GM19239 (cell line): ENCODE measurements around the genes WBP2, TRIM47 and EVPL.

DNA sequence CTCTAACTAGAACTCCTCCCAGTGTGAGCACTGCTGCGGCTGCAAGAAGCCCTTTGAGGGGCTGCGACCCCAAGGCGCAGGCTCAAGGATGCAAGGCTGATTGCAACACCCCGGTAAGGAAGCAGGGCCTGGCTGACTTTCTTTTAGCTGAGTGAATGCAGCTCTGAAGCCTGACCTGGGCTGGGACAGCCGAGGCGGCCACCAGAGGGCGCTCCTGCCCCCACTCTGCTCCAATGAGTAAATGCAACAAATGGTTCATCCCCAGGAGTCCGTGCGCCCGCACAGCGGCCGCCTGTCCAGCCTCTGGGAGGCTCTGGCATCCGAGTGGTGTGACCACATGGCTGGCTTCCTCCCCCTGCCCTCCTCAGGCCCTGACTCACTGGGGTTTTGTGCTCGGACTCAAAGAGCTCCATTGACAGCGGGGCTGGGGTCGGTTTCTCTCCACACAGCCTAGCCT is 315 bp upstream of the SMIM5 start:
- RRBS, result no CpG with 5 or more reads among the region's 16 CpGs

DNA sequence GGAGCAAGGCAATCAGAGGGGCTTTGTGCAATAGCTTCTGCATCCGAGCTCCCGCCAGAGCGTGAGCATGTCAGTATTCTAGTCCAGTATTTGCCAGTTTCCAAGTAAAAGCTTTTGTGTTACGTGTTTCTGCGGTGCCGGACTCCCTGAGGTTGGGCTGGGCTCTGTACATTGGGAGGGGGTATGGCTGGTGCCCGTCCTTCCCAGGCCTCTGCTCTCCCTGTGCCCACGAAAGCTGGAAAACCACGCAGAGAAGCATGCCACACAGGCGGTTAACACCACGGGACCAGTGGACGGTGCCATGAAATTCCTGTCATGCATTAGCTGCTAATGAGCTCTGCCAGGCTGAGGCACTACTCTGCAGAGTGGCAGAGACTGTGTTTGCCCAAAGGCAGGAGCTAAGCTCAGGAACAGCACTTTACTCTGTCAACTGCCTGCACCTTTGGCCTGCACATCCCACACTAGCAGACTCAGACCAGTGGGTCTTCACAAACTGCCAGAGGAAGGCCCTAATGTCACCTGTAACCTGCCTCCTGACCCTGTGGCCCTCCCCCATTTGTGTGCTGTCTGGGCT is 4.7 kb upstream of the SMIM6 start:
- RRBS, result no CpG with 5 or more reads among the region's 12 CpGs

DNA sequence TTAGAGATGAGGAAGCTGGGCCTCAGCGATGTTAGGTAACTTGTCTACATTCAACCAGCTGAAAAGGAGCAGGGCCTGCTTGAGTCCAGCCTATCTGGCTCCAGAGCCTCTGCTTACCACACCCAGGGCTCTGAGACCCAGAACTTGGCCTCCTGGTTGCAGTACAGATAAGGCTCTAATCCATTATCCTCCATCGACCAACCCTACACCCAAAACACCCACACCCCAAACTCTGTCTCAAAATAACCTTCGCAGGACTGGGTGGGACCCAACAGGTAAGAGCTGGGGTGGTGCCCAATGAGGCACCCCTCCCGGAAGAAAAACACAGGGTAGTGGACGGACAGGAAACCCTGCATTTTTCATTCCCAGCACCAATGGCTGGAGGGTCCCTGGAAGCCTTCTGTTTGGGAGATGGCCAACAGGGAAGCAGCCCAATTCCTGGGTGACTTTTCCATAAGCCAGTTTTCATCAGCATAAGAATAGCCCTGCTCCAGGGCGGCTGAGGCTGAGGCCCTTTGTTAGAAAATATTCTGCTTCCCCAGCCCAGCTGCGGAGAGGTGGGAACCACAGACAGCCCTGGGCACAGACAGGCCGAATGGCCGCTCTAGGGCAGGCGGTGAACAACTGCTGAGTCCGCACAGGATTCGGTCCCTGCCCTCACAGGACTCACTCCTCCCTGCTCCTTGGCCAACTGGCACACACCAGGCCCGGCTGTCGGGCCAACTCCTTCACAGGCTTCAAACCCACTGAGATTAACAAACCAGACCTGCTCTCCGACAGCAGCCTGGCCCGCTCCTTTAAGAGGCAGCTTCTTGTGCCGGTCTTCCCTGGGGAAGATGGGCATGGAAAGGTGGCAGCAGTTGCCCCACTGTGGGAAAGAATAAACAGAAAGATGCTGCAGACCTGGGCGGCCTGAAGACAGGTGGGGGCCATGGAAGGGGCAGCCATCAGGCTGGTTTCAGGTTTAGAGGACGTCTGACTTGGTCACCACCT is 3.0 kb upstream of the SMIM6 start:
- RRBS, result no CpG with 5 or more reads among the region's 19 CpGs

GRCh38 chr17:75723768-75724769 is 2.8 kb downstream of the ITGB4 start:
- RRBS, result 85% methylated on average over 3 of the region's 24 CpGs

DNA sequence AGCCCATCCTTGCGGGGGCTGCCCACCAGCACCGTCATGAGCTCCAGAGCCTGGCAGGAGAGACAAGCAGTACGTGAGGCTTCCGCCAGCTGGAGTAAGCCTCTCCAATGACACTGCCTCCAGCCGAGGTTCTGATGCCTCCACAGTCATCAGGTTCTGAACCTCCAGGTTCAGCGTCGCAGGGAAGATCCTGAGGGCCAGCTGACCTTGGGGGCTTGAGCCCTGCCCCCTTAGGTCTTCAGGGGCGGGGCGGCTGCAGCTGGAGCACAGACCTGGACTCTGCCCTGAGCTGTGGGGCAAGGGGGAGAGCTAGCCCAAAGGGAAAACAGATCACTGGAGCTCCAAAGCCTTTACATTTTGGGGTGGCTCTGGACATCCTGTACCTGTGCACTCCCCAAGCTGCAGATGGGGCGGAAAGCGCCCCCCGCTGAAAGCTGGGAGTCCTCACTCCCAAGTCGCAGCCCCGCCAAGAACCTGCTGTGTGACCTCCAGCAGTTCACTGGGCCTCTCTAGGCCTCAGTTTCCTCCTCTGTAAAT is 887 bp downstream of the GALK1 start:
- RRBS, result no CpG with 5 or more reads among the region's 14 CpGs

DNA sequence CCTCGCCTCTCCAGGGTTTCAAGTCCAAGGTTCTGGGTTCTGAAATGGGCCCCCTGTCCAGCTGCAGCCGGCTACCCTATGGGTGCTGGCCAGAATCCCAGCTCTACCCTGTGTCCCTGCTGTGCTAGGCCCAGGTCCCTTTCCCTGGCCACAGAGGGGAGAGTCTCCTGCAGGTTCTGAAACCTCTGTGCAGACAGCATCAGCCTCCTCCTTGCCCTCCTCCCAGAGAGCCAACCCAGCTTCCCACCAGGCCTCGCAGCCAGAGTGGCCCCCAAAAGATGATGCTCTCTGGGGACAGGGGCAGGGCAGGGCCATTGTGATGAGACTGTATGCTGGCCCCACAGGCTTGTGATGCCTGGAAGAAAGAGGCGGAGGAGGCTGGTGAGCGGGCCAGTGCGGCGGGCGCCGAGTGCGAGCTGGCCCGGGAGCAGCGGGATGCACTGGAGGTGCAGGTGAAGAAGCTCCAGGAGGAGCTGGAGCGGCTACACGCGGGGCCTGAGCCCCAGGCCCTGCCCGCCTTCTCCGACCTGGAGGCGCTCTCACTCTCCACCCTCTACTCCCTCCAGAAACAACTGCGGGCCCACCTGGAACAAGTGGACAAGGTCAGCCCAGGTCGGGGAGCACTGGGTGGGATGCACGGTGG is 21.2 kb downstream of the UNC13D start:
- RRBS, result no CpG with 5 or more reads among the region's 21 CpGs

- RRBS, result no CpG with 5 or more reads among the region's 20 CpGs
Measured at GRCh38 chr17:75849154-75850013, 5.2 kb upstream of the UNC13D start.

- RRBS, result 4% methylated on average over 4 of the region's 33 CpGs
Measured at GRCh38 chr17:75854897-75855622, at the start of gene WBP2. Gene WBP2 (minus strand): TSS chr17:75855335.

GRCh38 chr17:75873524-75874033 is 4.8 kb downstream of the TRIM47 start:
- RRBS, result no CpG with 5 or more reads among the region's 10 CpGs

- RRBS, result 3% methylated on average over 27 of the region's 84 CpGs
Measured at GRCh38 chr17:75878254-75879301, at the start of gene TRIM47. Gene TRIM47 (minus strand): TSS chr17:75878581.

- RRBS, result 69% methylated on average over 10 of the region's 40 CpGs
Measured at GRCh38 chr17:76009582-76010796, 9.3 kb downstream of the CDK3 start.

DNA sequence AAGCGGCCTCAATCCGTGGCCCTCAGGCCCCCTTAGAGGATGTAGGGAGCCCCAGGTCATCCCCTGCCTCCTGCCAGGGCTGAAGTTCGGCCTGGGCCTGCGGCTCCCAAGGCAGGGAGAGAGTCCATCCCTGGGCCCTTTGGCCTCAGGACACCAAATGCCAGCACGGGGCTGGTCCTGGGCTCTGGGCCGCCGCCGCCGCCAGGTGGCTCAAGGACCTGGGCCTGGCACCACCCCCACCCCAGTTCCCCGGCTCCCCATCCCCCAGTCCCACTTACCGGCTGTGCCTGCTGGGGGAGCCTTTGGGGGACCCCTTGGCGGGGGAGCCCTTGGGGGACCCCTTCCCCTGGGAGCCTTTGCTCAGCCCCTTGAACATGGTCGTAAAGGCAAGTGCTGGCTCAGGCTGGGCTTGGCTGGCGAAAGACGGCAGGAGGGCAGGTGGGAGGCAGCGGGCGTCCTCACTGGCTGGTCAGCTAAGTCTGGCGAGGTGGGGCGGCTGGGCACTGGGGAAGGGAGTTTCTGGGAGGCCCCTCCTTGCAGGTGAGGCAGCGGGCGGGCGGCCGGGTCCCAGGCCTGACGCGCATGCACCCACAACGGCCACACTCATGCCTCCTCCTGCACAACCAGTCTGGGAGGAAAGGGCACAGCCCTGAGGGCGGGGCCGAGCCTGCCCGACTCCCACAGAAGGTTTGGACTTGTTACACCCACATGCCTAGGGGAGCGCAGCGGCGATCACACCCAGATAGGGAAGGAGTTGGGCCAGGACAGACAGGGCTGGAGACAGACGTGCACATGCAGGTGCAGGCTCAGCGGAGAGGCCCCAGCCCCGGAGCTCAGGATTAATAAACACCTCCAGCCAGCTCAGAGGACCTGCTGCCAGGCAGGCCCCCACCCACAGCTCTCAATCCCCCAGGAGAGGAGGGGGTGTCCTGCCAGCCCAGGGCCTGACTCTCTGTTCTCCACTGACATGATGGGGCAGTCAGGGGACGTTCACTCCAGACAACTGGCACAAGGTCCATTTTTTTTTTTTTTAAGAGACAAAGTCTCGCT is at the start of gene EVPL:
EVPL (minus strand) TSS at position 484 of the 1,050 bp plus-strand sequence.
- RRBS, result no CpG with 5 or more reads among the region's 37 CpGs

GRCh38 chr17:76079960-76081146 is 1.4 kb downstream of the ZACN start:
- RRBS, result 10% methylated on average over 3 of the region's 28 CpGs

DNA sequence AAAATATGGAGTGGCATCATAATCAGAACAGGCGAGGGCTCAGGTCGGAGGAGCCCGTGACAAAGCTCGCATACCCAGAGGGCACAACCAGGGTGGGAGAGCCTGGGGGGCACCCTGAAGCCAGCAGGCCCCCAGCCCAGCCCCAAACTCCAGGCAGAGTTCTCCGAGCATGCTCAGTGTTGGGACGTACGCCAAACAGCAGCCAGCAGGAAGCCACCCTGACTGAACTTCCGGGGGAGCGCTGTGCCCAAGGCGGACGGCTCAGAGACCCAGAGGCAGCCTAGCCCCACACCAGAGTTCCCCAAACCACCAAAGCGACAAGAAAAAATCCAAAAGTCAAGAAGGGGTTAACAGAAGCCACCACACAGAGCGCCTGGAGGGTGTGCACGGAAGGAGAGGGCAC is 12.1 kb downstream of the EXOC7 start:
- RRBS, result no CpG with 5 or more reads among the region's 14 CpGs

DNA sequence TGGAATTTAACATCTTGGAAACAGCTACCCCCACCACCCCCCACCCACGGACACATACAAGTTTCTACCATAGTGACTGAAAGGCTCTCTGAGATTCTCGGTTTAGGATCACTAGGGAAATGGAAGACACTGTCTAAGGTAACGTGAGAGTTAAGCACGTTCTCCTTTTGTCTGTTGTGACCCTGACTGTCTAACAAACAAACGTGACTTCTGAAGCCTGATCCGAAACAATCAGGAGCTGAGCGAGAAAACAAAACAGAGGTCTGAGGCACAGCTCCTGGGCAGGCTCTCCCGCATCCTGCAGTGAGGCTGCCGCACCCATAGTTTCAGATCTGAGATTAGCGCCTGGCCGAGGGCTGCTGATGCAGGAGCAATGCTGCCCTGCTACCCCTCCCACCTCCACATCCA is 46.8 kb downstream of the RNF157 start:
- RRBS, result no CpG with 5 or more reads among the region's 11 CpGs

GRCh38 chr17:76238022-76238443 is 2.3 kb downstream of the RNF157 start:
- RRBS, result no CpG with 5 or more reads among the region's 5 CpGs

DNA sequence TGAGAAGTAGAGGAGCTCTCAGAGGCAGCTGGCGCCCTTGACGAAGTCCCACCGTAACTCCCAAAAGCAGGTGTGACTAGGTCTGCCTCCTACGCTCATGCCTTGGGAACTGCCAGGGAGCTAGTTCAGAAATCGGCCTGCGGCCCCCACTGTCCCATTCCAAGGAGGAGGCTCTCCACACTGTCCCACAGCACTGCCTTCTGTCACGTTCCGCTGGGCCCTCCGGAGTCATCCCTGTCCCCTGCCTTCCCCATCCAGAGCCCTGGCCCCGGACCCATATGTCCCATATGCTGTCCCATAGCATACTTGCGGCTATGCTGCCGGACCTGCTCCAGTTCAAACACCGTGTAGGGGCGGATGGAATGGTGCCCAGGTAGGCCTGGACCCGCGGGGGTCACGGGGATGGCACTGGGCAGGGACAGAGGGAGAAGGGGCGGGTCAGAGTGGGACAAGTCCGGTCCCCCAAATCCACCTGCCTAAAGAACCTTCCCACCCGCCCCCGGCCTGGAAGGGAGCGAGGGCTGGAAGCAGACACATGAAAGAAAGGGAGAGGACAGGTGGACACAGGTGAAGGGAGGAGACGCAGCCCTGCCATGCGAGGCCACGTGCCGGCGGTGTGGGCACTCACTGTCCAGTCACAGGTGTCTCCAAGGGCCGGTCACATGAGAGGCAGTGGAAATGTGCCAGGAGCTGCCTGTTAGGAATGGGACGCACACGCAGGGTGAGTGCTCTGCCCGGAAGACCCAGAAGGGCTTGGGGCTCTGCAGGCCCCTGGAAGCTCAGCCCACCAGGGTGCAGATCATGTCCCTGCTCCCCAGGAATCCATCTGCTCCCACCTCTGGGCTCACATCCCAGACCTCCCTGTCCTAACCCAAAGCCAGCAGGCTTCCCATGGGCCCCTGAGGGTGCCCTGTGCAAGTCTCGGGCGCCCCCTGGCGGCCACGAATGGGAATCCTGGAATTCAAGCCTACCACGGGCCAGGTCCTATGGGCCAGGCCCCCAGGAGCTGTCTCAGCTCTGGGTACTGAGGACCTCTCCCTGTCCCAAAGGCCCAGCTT is 13.9 kb downstream of the UBALD2 start:
- RRBS, result 80% methylated on average over 7 of the region's 36 CpGs

GRCh38 chr17:76386351-76386818 is 2.0 kb downstream of the SPHK1 start:
- RRBS, result no CpG with 5 or more reads among the region's 15 CpGs

DNA sequence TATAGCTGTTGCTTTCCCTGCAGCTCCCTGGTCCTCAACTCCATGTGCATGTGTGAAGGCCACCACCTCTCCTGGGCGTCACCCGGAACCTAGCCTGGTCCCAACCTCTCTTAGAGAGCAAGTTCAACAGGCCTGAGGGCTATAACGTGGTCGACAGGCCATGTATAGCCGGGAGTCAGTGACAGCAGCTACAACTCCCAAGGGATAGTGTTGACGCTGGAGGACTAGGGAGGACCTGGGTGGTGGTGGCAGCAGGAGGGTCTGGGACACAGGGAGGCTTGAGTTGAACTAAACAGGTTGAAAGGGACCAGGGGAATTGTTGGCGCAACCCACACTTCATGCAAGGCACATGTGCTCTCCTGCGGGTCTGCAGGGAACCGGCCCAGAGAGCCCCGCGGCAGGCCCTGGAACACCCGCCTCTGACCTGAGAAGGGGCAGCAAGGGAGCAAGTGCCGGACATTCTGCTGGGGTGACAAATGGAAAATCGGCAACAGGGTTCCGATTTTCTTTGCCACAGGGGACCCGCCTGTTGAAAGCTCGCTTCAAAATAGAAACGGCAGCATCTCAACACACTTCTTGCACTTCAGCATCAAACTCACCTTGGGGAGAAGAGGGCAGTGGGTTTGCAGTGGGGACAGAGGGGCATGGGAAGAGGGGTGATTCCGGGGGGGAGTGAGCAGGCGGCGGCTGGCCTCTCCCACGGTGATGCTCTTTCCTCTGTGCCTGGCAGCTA is 6.0 kb downstream of the SPHK1 start:
- RRBS, result 85% methylated on average over 11 of the region's 22 CpGs

DNA sequence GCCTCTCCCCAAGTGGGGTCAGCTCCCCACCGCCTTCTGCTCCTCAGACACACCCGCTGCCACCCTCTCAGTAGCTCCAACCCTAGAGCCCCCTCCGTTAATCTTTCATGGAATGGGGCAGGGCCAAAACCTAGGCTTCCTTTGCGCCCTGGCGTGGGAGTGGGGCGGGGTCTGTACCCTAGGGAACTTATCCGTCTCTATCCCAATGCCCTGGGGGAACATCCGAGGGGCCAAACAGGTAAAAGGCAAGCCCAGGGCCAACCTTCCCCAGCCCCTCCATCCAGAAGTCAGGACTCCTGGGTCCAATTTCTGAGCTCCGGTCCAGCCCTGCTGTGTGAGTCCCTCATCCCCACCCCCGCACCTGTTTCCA is 723 bp downstream of the RHBDF2 start:
- RRBS, result 0% methylated on average over 1 of the region's 10 CpGs